Heart (tissue), 3 donors: ENCODE results near the genes SKIC8, PSMA4 and CHRNA3.

DNA sequence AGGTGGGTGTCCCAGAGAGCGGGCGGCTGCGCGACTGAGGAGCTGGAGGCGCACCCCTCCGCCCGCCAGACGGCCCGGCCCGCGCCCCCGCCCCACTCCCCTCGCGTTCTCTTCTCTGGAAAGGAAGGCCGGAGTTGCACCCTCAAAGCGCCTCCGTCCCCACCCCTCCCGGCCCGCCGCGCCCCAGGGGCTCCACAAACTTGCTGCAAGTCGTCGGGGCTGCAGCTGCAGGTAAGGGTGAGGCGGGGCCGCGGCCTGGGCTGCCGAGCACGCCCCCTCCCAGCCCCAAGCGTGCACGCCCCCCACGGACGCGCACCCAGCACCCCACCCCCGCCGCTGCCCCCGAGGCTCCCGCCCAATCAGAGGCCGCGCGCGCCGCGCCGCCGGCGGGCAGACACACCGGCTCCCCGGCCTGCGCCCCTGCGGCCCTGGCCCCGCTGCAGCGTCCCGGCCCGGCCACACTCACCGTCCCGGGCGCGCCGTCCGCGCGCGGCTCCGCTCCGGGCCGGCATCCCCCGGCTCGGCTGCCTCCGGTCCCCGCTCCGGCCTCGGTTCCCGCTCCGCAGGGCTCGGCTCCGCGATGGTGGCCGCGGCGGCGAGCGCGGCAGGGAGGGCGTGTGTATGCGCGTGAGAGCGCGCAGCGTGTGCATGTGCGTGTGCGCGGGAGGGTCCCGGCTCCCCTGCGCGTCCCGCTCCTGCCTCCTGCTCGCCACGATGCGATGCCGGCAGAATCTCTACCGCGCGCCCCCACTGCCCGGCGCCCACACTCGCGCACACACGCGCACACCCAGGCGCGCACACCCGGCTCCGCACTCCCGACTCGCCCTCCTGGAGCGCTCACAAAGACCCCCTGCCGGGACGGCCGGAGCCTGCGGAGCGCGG lies 186.3 kb upstream of the LINGO1 start:
- RAMPAGE, long total RNA, 2 experiments: no peak in any of the 2 experiments

DNA sequence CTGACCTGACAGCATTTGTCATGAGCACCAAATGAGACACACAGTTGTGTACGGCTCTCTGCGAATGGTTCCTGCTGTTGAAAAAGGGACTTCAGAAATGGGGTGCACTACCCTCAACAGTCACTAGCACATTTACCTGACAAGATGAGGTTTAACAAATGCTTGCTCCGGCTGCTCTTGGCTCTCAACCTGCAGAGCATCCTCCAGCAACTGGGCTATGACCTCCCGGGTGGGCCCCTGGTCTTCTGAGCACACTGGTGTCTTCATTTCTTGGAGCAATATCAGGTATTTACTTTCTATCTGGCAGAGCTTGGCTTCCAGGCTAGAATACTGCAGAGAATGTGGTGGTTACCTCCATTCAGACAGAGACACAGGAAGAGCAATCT lies 61.1 kb downstream of the TBC1D2B start:
- RAMPAGE, long total RNA, 2 experiments: no peak in any of the 2 experiments

- RAMPAGE, long total RNA, 2 experiments: no peak in any of the 2 experiments
These were observed 60.6 kb downstream of the TBC1D2B start for GRCh38 chr15:78016926-78017276.

- RAMPAGE, long total RNA, 2 experiments: no peak in any of the 2 experiments
These were observed 59.7 kb downstream of the TBC1D2B start for GRCh38 chr15:78017606-78018340.

DNA sequence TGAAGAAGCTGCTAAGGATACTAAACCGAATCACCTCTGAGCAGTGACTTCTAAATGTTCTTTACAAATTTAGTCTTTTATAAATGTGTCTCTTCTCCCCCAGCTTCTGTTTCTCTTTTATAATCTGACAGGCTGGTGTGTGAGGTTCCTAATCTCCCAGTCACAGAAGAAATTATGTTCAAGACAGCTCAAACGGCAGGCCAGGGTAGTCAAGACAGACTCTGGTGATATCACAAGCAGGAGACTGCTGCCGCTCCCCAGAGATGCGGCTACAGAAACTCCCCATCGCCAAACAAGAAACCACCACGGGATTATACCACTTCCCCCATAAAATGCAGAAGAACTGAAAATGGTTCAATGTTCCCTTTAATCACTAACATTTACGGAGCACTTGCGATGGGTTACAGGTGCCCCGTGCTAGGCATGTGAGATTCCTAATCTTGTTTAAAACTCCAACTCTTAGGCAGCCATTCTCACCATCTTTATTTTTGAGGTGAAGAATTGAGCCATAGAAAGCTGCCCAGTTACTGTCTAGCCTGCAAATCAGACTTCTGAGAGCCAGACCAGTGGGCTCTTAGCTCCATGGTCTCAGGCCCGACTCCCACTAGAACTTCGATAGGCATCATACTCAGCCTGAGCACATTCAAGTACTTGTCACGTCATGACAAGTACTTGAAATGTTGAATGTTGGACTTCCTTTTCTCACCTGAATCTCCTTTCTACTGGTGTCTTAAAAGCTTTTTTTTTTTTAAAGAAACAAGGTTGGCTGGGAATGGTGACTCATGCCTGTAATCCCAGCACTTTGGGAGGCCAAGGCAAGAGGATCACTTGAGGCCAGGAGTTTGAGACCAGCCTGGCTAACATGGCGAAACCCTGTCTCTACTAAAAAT lies 58.4 kb downstream of the TBC1D2B start:
- RAMPAGE, long total RNA, 2 experiments: no peak in any of the 2 experiments

DNA sequence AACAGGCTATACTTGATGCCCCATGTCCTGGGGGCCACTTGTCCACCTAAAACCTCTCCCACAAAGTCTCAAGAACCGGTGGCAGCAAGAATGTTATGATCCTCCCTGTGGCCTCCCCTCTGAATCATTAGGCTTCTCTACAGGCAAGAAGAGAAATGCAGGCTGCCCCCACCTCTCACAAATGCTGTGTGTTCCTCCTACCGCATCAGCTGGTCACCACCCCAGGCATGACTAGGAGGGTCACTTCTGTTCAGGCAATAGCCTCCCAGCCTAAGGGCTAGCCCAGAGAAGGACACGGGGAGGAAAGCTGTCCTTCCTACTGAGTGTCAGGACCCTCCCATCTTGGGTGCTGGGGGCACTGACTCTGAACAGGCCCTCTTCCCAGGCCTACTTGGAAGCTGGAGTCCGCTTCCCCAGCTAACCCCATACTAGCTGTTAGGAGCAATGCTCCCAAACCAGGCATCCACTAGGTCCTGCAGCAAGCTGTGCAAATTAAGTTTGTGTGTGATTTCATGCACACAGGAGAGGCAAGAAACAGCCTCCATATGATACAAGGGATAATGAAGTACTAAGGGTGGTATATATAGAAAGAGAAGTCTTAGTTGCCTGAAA lies 54.1 kb downstream of the TBC1D2B start:
- RAMPAGE, long total RNA, 2 experiments: no peak in any of the 2 experiments

- RAMPAGE, long total RNA, 2 experiments: no peak in any of the 2 experiments
These were observed 29.6 kb downstream of the TBC1D2B start for GRCh38 chr15:78047858-78048357.

DNA sequence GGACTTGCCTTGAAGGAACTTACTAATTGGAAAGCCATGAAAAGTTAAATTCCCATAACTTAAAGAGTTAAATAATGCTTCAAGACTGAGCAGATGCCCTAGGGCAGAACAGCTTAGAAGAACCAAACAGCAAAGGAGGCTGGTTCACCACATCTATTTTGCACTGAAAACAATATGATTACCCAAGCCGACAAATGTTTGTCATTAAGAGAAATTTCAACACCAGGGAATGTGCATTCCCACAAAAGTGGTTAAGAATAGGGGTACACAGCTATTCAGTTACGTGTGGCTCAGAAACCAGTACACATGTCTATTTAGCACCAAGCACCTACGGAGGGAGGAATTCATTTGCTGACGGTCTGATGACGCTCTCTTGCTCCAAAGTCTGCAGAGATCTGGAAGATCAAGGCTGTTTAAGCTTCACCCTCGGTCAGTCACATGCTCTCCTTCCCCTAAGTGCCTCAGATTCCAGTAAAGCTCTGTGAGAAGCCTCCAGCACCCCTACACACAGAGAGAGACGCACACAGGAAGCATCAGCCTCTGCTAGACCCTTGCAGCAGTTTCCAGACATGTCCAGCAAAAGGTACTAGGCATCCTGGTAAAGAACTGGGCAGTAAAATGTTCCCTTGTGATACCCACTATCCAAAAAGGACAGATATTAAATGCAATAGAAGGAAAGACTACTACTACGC lies 5.0 kb downstream of the TBC1D2B start:
- RAMPAGE, long total RNA, 2 experiments: no peak in any of the 2 experiments

- RAMPAGE, long total RNA, 2 experiments: no peak in any of the 2 experiments
These were observed 2.6 kb upstream of the CIB2 start for GRCh38 chr15:78133813-78134235.

GRCh38 chr15:78197562-78198121 lies 36.7 kb downstream of the ACSBG1 start:
- RAMPAGE, long total RNA, 2 experiments: no peak in any of the 2 experiments

GRCh38 chr15:78245520-78245827 lies 11.1 kb upstream of the ACSBG1 start:
- RAMPAGE, long total RNA, 2 experiments: no peak in any of the 2 experiments

GRCh38 chr15:78298838-78300103 lies at the start of gene SKIC8:
SKIC8 (minus strand) TSS chr15:78299609.
- RAMPAGE, long total RNA, 2 experiments: start-site peak on the minus strand in 2 of 2 experiments, at chr15:78299592-78299638 at its widest, 184 to 744 reads per replicate

DNA sequence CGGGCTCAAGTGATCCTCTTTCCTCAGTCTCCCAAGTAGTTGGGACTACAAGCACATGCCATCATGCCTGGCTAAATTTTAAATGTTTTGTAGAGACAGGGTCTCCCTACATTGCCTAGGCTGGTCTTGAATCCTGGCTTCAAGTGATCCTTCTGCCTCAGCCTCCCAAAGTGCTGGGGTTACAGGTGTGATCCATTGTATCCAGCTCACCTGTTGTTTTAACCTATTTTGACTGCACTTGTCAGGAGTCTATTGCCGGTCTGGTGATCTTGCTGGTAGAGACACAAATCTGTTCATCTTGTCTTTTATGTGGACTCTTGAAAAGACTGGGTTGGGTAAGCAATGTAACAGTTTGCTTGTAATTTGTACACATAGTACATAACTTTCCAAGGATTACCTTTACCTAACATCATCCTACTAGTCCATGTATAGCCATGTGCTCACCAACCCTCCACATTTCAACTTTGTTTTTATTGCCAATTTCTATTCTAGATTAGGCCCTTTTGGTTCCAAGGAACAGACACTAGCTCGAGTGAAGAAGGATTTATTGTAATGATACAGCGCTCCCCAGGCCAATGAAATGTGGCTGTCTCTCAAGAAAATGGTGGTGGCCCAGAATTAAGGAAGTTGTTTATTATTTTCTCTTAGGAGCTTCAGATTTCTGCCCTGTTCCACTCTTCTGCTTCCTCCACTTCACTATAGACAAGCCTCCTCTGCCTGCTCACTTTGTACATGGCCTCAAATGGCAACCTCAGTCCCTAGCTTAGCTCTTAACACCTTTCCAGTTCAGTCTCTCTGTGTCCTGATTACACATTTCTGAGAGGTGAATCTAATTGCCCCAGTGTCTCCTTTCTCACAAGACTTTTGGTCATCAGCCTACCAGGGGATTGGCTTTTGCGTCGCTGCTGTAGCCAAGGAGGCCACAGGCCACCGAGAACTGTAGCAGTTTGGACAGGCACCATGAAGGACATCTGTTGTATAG lies 8.2 kb downstream of the IREB2 start:
- RAMPAGE, long total RNA, 2 experiments: no peak in any of the 2 experiments

- RAMPAGE, long total RNA, 2 experiments: no peak in any of the 2 experiments
These were observed 15.2 kb downstream of the IREB2 start for GRCh38 chr15:78453174-78453716.

DNA sequence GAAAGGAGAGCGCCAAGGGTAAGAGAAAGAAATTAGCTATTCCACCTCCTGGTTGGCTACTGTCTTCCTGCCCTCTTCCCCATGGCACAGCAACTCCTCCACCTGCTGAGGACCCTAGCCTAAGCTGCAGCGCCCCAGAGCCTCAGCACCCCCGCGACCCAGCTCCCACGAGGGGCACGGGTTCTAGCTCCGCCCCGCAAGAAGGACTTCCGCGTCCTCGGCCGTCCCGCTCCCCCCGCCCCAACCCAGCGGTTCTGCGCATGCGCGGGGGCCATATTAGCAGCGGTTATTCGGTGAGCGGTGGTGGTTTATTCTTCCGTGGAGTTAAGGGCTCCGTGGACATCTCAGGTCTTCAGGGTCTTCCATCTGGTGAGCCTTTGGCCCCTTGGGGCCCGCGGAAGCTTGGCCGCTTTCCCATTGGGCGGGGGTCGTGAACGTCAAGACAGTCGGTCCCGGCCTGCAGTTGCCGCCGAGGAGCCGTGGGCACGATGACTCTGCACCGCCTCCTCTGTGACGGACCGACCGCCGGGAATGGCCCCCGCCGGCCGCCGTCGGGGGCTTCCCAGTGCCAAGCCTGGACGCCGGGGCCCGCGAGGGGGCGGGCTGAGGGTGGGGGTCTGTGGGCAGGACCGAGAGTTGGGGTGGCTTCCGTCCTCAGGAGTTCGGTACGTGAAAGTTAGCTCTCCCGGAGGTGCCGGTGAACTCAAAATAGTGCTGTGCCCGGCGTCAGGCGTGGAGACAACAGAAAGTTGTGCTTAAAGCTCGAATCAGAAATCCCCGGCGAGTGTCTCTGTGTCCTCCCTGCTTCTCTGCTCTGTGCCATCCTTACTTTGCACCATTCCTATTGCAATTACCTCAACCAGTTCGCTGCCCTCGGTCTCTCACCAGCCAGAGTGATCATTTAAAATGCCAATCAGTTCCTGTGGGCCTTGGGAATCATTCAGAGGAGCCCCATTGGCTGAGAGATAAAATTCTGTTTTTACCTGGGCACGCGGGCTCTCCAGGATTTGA lies at the start of gene PSMA4:
PSMA4 (plus strand) TSS at position 274 of the 1,011 bp plus-strand sequence.
- RAMPAGE, long total RNA, 2 experiments: start-site peak on the plus strand in 2 of 2 experiments, centred at positions 276 to 278 of the sequence, 159 to 1,648 reads per replicate

GRCh38 chr15:78545406-78545927 lies 5.2 kb downstream of the PSMA4 start:
- RAMPAGE, long total RNA, 2 experiments: no peak in any of the 2 experiments

DNA sequence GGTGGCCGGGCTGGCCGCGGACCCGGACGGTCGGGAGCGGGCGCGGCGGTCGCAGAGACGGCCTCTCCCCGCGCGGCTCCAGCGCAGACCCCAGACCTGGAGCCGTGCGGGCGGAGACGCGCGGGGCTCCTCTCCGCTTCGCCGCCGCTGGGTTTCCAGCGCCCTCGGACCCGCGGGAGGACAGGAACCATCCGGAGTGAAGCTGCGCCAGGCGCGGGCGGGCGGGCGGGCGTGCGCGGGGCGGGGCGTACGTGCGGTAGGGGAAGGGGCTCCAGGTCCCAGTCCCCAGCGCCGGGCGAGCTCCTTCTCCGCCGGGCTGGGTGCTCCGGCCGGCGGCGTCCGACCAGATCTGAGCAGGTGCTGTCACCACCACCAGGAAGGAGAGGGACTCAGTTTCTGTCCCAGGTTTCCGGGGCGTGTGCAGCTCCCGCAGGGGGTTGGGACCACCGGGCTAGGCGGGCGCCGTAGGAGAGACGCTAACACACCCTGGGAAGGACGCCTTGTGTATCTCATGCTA lies at the start of gene CHRNA3:
CHRNA3 (minus strand) TSS at position 198 of the 517 bp plus-strand sequence.
- RAMPAGE, long total RNA, 2 experiments: no peak in any of the 2 experiments

DNA sequence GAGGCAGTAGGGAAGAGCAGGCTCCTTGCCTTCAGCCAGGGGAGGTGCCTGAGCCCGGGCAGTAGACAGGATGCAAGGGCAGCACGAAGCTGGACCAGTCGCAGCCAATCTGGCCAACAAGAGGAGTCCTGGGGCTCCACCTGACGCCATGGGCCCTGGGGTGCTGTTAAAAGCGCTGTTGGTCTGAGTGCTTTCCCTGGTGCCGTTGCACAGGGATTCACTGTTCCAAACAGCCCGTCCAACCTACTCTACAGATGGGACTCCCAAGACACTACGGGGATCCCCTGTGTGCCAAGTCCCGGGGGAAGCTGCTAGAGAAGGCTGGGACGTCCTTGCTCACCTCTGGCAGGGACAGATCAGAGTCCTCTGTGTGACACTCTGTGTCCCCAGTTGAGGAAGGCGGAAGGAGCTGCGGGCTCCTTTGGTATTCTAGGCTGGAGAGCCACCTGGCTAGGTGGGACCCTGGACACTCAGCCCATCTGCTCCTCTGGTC lies 602 bp downstream of the CTSH start:
- RAMPAGE, long total RNA, 2 experiments: no peak in any of the 2 experiments

- RAMPAGE, long total RNA, 2 experiments: no peak in any of the 2 experiments
These were observed 33.8 kb upstream of the CTSH start for GRCh38 chr15:78978538-78979172.

- RAMPAGE, long total RNA, 2 experiments: no peak in any of the 2 experiments
These were observed 41.1 kb upstream of the CTSH start for GRCh38 chr15:78985876-78986331.